ENCODE measurements around the gene USP17L26.

DNA sequence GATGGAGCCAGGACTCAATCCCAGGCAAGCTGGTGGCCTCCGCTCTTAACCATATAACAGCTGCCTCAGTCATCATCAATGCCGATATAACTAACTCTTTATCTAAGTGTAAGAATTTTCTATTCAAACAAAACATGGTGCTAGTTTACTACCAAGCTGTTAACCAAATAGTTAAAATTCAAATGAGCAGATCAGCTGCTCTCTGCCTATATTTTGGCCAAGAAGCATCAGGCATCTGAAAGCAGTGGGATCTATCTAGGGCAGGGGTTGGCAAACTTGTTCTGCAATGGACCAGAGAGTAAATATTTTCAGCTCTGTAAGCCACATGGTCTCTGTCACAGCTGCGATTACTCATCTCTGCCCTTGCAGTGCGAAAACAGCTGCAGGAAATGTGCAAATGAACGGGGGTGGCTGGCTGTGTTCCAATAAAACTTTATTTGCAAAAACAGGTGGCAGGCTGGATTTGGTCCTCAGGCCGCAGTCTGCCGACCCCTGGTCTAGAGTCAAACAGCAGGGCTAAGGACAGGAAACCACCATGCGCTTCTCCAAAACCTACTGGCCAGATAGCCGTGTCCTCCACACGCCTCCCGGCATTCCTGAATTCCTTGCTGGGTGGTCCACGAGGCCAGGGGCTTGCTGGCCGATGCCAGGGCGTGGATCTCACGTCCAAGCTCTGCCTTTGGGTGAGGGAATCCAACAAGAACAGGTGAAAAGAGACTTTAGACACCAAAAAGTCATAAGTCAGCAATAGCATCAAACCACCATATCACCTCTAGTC, 48.6 kb downstream of the ACOX3 start:
- PRO-cap = no peak

- PRO-cap = no peak
Observed at GRCh38 chr4:8399001-8399339, 41.6 kb downstream of the ACOX3 start.

DNA sequence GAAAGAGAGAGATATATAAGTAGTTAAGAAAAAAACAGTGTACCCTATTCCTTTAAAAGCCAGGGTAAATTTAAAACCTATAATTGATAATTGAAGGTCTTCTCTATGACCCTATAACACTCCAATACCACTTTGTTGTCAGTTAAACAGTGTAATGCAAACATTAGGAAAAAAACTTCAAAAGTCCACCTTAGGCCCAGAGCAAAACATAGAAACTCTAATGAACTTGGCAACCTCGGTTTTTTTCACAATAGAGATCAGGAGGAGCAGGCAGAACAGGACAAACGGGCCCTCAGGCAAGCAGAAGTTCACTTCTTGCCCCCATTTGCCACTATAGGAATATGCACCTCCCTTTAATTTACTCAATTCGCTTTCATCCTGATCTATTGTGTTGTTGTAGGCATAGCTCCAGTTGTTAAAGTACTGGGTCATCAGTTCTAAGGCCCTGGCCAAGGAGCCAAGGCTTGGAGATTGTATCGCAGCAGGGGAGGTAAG, 18.2 kb downstream of the ACOX3 start:
- PRO-cap = no peak

DNA sequence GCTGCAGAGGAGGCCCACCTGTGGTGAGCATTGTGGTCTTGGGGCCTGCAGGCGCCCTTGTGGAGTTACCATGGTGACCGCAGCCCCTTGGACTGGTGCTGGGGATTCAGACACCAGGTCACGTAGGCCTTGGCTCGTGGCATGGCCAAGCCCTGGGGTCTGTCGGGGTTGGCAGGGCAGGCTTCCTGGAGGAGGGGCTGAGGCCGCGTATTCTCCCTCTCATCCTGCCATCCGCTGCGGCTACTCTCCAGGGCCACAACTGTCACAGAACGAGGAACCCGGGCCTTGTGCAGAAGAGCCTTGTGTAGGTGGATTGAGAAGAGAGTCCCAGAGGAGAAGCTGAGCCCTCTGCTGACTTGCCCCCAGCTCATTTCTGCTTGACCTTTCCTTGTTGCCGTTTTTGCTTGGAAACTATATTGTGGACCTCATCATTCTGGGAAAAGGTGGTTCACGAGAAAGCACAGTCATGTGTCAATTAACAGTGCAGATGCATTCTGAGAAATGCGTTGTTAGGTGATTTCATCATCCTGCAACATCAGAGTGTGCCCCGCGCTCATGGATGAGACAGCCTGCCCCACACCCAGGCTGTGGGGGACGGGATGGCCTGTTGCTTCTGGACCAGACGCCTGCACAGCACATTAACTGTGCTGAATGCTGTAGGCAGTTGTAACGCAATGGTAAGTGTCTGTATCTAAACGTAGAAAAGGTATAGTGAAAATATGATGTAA, 38.4 kb downstream of the TRMT44 start:
- PRO-cap = no peak

DNA sequence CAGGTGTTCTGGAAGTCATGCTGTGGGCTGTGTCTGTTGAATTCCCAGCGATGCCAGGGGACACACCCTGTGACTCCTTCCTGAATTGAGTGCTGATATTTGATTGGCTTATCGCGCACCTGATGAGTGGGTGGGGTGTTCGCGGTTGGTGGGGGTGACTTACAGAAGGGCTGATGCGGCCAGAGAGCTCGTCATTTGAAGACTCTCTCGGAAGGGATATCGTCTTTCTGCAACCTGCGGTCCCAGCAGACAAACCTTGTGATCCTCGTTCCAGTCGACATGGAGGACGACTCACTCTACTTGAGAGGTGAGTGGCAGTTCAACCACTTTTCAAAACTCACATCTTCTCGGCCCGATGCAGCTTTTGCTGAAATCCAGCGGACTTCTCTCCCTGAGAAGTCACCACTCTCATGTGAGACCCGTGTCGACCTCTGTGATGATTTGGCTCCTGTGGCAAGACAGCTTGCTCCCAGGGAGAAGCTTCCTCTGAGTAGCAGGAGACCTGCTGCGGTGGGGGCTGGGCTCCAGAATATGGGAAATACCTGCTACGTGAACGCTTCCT, at the start of gene USP17L26:
Gene USP17L26, plus strand, starts transcription at position 280 of the 562 bp plus-strand sequence.
- PRO-cap = no peak

- PRO-cap = no peak
Observed at GRCh38 chr4:9996721-9996990, 24.6 kb downstream of the SLC2A9 start.

- PRO-cap = no peak
Observed at GRCh38 chr4:10008291-10008640, 13.0 kb downstream of the SLC2A9 start.

- PRO-cap = no peak
Observed at GRCh38 chr4:10107081-10107515, 9.5 kb downstream of the WDR1 start.

- PRO-cap = unidirectional peak, plus-strand start at chr4:10115545
Observed at GRCh38 chr4:10115084-10115648, 1.4 kb downstream of the WDR1 start.

GRCh38 chr4:10734716-10735122, 50.2 kb upstream of the CLNK start:
- PRO-cap = no peak

DNA sequence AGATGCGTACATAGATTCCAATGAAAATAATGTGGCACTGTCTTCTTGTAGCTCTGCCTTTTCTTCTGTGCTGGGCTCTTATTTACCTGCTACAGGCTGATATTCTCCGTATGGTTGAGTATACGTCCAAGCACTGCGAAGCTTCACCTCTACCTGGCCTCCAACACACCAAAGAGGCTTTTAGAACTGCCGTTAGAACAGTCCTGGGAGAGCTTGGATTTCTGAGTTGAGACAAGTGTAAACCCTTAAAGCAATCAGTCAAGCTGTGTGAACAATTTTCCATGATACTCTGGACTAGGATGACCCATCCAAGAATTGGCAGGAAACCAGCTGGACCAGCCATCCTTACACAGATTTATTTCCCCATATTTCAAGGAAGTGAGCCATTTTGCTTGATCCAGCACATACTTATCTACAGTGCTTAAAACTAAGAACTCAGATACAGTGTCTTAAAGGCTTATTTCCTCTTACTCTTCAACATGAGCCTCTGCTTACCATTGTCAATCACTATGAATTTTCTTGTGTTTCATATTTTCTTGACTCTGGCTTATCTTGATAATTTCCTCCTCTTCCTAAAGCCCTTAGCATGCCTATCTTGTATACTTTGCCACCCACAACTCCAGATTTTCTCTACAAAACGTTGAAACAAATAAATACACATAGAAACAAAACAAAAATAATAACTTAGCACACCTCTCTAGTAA, 340.8 kb upstream of the HS3ST1 start:
- PRO-cap = no peak

DNA sequence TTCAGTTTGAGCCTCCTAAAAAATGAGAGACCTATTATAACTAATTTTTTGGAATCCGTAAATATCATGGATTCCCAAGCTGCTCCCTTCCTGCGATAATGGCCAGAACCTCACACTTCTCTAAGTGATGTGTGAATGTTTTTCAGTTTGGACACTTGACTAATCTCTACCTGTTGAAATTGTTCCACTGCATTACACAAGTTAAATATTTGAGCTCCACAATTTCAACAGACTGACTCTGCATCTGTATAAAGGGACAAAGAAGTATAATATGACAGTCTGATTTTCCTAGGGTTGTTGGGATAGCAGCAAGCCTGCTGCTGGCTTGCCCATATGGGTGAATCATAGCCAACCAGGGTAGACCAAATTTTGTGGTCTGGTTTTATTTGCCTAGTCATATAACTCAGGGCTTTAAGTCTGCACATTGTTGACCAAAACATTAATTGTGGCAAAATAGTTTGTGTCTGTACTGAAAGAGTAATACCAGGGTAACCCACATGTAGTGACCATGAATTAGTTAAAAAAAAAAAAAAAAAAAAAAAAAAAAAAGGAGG, 534.4 kb downstream of the RAB28 start:
- PRO-cap = no peak

- PRO-cap = no peak
Observed at GRCh38 chr4:13363950-13364553, 120.1 kb downstream of the RAB28 start.

DNA sequence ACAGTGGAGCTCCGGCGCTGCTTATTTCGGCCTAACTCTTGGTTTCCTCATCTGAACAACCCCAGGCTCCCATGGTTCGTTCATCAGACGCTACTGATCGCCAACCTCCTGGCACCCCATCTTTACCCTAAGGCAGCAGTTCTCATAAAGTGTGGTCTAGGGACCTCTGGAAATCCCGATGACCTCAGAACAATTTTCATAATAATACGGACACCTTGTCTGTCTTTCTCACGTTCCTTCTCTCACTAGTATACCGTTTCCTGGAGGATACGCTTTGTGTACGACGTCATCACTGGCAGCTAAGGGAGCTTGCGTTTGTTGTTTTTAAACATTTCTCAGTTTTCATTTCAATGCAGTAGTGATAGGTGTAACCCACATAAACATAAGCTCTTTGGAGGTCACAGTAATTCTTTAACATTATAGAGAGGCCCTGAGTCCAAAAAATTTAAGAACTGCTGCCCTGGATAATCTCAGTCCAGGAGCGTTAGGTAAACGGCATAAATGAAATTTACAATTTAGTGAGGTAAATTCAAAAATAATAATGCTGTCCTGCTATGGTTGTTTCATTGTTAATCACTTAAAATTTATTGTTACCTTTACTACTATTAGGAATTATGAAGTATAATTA, 855 bp upstream of the RAB28 start:
- PRO-cap = unidirectional peak, minus-strand start at position 244 of the sequence

- PRO-cap = no peak
Observed at GRCh38 chr4:13991134-13991631, 363.7 kb upstream of the BOD1L1 start.

DNA sequence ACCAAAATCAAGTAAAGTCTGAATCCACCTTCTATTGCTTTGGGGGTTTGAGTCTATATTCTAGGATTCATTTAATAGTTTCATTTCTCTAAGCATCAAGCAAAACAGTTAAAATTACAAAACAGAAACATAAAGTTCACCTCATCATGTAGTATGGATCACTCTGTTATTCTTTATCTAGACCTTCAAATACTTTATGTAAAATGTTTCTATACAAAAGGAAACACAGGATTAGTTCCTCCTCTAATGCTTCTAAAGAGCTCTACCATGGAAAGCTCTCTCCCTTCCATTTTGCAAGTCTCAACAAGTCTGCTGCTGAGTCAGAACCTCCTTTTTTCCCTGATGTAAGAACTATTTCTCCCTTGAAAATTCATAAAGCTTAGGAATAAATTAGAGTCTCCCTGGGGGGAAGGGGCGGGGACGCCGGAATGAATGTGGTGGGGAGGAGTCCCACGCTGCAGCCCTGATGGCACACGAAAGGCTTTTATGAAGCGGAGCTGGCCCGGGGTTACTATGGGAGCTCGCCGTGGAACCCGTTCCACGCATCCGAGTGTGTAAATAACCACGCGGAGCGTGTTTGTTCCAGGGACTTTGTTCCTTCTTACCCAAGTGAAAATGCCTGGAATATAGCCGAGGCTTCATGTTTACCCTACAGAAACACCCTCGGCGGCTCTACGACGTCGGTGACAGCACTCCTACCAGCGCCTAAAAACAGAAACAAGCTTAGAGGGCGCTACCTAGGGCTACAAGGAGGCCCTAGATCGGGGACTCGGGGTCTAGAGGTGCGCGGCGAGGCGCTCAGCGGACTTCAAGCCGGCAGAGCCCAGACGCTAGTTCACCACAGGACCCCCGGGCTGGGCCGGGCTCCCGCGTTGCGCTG, 1.0 kb upstream of the CPEB2 start:
- PRO-cap = bidirectional peak, plus-strand start at position 431 of the sequence, minus-strand start at position 305 of the sequence

DNA sequence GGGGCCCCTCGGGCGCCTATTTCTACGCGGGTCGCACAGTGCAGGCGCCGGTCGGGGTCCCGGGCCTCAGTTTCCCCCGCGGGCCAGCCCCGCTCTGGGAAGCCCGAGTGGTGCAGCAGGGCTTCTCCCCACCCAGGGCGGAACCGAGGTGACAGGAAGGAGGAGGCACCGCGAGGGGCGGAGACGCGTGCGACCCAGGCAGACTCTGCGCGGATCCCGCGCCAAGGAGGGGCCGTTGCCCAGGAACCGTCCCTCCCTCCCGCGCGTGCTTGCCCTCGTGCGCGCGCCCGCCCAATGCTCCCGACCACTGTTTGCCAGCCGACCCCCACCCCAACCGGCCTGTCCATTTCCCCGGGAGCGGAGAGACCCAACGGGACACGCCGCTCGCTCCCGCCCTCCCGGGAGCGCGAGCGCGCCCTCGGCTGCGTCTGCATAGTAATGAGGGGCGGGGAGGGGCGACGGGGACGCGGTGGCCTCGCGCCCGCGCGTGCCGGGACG, 331 bp upstream of the CPEB2 start:
- PRO-cap = bidirectional peak, plus-strand start outside the sequence, minus-strand start at position 96 of the sequence

DNA sequence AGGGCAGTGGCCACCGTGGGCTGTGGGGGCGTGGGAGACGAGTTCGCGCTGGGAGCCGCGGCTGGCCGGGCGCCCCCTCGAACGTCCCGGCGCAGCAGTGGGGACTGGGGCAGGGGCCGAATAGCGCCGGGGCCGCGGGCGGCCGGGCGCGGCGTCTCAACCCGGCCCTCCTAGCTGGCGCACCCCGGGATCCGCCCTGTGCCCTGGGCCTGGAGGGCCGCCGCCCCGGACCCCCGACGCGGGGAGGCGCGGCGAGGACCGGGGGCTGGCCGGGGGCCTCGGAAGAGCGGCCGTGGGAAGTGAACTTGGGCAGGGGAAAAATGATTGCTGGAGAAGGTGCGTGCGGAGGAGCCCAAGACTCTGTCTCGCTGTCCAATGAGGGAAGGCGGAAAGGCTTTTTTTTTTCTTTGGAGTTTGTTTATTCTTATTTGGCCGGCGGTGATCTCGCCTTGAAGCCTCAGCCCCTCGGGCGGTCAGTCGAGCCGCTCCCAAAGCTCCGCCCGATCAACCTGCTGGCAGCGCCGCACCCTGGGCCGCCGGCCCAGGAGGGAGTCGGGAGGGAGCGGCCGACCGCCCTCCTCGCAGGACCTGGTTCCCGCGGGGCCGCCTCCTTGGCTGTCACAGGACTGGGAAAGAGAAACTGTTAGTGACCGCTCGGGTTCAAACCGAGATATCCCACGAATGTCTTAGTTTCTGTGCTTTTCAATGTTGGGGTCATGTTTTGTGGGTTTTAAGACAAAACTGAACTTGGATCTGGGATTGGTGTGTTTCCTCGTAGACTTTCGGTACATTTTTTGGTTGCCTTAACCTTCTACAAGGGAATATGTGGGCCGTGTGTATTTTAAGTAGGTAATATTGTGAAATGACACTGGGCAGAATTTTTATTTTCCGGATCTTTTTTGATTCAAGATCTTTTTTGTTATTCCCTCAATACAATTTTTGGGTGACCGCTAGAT, 2.5 kb downstream of the CPEB2 start:
- PRO-cap = bidirectional peak, plus-strand start at position 40 of the sequence, minus-strand start at position 96 of the sequence; bidirectional peak, plus-strand start at position 526 of the sequence, minus-strand start at position 554 of the sequence

- PRO-cap = no peak
Observed at GRCh38 chr4:15234037-15234469, 193.8 kb upstream of the C1QTNF7 start.

- PRO-cap = no peak
Observed at GRCh38 chr4:15369059-15369497, 58.8 kb upstream of the C1QTNF7 start.

Measured in sciatic nerve (tissue), 1 donor.